Ovary (tissue), 7 donors: ENCODE measurements around the gene C6orf120.

- PRO-cap, 7 experiments = peak in 6 of 7 experiments; most common plus-strand start chr6:169250943 (in 6); most common minus-strand start chr6:169250814 (in 2)
- RAMPAGE, long total RNA, 2 experiments = no peak in any of the 2 experiments
Observed at GRCh38 chr6:169250507-169251265, 3.0 kb downstream of the THBS2 start.

DNA sequence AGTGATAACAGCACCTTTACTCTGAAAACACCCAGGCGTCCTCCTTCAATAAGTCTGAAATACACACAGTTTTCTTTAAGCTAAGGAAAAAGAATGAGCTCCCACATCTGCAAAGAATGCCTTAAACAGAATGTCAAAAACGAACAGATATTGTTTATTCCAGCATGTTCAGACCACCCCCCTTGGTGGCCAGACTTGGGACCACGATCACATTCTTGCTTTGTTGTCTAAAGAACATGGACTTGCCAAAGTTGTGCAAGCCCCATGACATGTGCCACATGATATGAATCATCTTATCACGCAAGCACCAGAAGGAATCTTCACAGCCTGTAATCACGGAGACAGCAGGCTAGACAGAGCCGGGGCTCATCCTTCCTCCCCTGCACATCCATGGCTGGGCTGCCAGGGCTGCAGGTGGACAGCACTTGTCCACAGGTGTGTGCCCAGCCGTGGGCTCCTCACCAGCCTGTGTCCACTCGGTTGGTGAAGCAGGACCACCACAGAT, 200.9 kb upstream of the THBS2 start:
- PRO-cap, 7 experiments = no peak in any of the 7 experiments
- RAMPAGE, long total RNA, 2 experiments = no peak in any of the 2 experiments

DNA sequence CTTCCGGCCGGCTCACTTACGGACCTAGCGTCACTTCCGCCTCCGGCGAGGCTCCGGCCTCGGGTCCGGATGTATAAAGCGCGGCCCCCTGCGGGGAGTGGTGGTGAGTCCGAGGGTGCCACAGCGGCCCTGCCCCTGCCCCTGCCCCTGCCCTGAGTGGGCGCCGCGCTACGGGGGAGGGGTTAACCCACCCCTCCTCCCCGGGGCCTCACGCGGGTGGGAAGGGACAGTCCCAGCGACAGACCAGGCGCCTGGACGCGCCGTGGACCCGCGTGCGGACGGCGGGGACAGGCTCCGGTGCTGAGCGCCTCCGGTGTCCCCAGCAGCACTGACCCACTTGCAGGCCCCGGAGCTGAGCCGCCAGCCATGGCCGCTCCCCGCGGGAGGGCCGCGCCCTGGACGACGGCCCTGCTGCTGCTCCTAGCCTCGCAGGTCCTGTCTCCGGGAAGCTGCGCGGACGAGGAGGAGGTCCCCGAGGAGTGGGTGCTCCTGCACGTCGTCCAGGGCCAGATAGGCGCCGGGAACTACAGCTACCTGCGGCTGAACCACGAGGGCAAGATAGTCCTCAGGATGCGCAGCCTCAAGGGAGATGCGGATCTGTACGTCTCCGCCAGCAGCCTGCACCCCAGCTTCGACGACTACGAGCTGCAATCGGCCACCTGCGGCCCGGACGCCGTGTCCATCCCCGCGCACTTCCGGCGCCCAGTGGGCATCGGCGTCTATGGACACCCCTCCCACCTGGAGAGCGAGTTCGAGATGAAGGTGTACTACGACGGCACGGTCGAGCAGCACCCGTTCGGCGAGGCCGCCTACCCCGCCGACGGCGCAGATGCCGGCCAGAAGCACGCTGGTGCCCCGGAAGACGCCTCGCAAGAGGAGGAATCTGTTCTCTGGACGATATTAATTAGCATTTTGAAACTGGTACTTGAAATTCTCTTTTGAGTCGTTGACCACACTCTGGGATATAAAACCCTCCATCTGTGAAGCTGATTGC, at the start of gene C6orf120:
Gene C6orf120, plus strand, starts transcription at position 33 of the 994 bp plus-strand sequence.
- PRO-cap, 7 experiments = peak in 7 of 7 experiments; most common plus-strand start position 45 of the sequence (in 7); most common minus-strand start position 441 of the sequence (in 1)
- RAMPAGE, long total RNA, 2 experiments = no peak in any of the 2 experiments

DNA sequence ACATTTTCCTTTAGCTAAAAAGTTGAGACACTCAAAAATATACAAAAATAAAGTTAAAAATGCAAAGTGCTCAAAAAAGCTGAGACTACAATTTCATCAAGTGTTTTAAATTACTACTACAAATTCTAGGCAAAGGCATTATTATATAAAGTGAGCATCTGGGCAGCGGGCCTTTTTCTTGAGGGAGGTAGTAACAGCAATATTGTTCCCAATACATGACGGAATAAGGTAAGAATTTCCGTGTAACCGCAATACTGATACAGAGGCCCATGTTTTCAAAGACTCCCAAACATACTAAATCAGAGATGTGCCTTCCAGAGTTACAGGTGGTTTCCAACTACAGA, 1.9 kb downstream of the PHF10 start:
- PRO-cap, 7 experiments = peak in 3 of 7 experiments; most common plus-strand start position 302 of the sequence (in 3)
- RAMPAGE, long total RNA, 2 experiments = no peak in any of the 2 experiments

GRCh38 chr6:169832147-169832962, 80.9 kb downstream of the ERMARD start:
- PRO-cap, 7 experiments = peak in 2 of 7 experiments; most common minus-strand start chr6:169832651 (in 2)
- RAMPAGE, long total RNA, 2 experiments = no peak in any of the 2 experiments

- PRO-cap, 7 experiments = no peak in any of the 7 experiments
- RAMPAGE, long total RNA, 2 experiments = no peak in any of the 2 experiments
Observed at GRCh38 chr6:169990045-169990477, 238.6 kb downstream of the ERMARD start.

GRCh38 chr6:170031159-170031451, 259.8 kb downstream of the DLL1 start:
- PRO-cap, 7 experiments = no peak in any of the 7 experiments
- RAMPAGE, long total RNA, 2 experiments = no peak in any of the 2 experiments

DNA sequence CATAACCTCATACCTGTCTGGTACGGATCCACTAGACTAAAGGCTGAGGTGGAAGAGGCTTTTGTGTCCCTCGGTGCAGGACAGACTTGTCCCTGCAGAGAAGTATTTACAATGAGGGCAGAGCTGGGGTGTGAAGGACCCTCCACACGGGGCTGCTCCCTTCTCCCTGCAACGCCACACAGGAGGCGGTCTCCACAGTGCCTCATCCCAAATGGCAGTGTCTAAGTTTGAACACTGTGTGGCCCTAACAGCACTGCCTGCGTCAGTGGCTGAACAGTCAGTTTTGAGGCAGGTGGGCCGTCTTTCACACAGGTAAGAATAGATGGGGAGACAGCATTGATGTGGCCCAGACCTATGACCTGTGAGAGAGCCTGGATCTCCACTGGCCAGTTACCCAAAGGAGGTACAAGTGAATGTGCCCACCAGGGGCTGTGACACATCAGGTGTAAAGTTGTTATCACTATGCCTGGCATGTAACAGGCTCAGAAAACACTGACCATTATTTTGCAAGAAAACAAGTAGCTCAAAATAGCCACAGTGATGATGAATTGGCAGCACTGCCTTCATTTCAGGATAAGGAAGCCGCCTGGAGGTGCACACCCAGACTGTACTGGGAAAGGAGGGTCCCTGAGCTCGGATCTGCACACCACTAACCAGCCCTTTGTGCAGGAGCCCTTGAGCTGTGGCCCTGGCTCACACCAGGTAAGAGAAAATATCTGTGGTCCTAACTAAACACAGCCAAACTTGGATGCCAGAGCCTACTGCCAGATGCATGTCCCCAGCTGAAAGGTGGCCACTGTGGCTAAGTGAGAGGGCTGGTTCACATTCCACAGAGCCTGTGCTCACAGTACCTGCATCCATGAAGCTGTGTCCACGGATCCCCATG, 246.8 kb downstream of the DLL1 start:
- PRO-cap, 7 experiments = no peak in any of the 7 experiments
- RAMPAGE, long total RNA, 2 experiments = no peak in any of the 2 experiments

DNA sequence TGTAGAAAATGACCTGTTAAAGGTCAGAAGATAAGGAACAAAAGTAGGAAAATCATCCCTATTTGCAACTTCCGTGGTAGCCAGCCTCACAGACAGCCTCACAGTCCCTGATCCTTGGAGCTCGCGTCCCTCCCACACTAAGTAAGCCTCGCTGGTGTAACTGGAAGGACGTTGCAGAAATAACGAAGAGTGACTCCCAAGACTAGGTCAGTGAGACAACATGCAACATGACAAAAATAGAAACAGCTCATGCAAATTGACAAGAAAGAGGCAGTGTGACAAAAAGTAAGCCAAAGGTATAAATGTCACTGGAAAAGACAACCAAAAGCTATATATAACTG, 164.4 kb downstream of the DLL1 start:
- PRO-cap, 7 experiments = no peak in any of the 7 experiments
- RAMPAGE, long total RNA, 2 experiments = no peak in any of the 2 experiments

DNA sequence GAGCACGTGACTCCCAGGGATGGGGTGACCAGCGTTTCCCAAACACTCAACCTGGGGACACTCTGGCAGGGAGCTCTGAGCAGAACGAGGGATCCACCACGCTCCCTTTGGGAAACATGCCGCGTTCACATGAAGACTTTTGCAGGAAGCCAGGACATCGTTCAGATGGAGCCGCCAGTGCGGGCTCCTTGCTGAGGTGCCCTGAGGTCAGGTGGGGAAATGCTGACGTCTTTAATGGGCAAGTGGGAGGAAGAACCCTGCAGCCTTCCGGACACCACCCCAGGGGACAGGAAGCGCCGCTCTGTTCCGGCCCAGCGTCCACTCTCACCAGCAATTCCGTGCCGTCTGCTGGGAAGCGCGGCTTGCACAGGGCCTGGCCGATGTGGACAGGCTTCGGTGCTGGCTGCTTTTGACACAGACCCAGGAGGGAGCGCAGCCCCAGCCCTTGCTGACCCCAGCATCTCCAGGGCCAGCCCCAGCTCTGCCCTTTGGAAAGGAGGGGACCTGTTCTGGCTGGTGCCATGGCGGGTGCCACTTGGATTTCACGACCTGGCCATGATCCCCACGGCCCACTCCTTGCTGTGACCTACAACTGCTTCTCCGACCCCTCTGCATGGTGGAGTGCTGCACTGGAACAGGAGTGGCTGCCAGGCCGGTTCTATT, 123.3 kb downstream of the DLL1 start:
- PRO-cap, 7 experiments = no peak in any of the 7 experiments
- RAMPAGE, long total RNA, 2 experiments = no peak in any of the 2 experiments

DNA sequence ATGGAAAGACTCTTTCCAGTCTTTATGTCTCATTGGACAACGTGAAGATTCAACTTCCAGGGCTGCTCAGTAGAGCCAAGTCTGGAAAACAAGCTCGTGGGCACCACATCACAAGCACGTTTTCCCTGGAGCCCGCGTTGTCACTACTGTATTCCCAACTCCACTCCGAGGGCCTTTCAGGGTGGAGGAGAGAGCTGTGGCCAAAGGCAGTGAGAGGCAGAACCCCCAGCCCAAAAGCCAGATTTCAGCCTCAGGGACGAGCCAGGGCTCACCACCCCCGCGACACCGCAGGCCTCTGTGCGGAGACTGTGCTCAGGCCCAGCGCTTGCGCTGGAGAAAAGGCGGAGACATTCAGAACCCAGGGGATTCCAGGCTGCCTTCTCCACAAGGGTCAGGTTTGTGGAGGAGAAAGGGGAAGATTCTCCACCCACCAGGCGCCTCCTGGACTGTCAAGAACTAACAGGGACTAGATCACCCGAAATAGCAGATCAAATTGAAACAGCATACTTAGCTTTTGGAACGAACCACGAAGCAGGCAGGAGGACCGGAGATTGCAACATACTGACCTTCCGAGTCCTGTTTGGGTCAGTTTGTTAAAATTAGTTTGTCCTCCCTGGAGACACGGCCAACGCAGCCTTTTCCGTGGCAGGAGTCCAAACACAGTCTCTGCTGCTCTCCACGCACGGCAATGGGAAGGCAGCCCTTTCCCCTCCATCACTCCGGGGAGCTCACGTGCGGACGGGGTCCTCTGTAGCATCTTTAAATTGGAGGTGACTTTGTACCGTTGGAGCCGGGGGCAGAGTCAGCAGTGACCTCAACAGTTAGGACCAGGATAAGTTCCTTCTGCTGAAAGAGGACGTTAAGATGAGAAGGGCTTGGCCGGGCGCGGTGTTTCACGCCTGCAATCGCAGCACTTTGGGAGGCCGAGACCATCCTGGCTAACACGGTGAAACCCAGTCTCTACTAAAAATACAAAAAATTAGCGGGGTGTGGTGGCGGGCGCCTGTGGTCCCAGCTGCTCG, 14.3 kb downstream of the DLL1 start:
- PRO-cap, 7 experiments = peak in 1 of 7 experiments; most common plus-strand start position 714 of the sequence (in 1); most common minus-strand start position 299 of the sequence (in 1)
- RAMPAGE, long total RNA, 2 experiments = no peak in any of the 2 experiments

DNA sequence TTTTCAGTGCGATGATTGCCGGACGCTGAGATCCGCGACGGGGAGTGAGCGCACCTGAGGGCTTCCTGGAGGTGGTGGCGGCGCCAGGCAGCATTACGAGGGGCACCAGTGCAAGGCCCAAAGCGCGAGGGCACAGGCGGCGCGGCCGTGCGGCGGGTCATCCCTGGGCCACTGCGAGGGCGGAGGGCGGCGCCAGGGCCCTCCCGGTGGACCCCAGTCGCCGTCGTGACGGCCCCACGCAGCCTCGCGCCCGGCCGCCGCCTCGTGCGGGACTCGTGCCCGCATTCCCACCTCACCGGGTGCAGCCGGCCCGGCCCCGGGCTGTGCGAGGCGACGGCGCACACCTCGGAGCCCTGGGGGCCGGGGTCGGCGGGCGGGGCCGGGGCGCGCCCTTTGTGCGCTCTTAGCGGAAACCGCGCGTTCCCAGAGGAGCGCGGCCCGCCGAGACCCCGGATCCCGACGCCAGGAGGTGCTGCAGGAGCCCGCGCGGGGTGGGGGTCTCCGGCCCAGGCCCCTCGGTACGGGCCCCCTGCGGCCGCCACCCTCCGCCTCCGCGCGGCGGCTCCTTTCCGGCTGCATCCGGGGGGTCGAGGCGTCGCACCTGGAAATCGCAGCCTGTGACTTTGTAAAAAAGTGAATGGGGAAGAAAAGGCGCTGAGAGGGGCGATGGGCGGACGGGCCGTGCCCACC, 5.5 kb upstream of the DLL1 start:
- PRO-cap, 7 experiments = no peak in any of the 7 experiments
- RAMPAGE, long total RNA, 2 experiments = no peak in any of the 2 experiments

DNA sequence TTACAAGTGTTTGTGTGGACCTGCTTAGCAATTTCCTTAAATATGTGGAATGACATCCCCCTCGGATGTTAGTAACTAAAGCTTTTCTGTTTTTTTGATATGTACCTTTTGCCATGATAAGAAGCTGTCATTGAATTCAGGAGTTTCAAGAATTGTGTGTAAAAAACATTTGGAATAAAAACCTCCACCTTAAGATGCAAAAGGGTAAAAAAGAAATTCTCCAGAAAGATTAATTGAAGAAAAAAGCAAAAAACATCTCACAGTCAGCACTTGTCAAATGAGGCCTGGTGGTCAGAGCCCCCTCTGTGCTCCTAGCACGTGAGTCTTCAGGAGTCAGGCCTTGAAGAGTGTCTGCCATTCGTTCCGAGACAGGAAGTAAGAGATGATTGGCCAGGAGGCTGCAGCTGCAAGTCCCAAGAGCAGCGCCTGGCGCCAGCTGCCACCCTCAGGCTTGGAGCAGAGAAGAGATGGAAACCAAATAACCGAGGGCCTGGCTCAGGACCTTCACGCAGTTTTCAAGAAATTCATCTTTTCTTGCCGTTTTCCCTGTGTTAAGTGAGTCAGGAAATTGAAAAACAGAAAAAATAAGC, 65.0 kb downstream of the FAM120B start:
- PRO-cap, 7 experiments = no peak in any of the 7 experiments
- RAMPAGE, long total RNA, 2 experiments = no peak in any of the 2 experiments

DNA sequence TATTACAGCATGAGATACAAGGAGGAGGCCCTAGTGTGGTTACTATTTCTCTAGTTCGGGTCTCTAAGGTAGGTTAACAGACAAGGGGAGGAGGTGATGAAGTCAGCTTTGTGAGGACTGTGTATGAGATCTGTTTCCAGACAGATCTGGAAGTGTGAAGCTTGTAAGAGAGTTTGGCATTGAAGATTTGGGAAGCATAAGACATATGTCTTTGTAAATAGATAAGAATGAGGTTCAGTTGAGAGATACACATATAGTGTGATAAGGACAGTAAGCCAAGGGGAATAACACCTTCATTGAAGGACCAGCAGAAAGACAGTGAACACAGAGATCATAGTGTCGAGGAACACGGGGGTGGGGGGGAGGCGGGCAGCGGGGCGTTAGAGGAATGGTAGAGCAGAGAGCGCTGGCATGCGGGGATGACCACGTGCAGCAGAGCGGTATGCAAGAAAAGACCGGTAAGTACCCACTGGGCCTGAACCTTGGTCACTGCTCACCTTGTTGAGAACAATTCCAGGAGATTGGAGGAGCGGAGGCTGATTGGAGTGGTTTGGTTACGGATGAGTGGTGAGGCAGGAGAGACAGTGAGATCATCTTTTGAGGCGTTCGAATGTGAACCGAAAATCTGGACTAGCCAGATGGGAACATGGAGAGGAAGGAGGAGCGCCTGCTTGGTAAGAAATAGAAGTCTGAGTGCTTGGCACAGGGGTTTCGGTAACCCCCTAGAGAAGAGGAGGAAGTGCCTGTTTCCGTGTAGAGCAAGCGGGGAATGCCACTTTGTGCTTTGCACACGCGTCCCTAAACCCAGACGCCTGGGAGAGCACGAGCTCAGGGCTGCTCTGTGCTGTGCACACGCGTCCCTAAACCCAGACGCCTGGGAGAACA, 69.8 kb downstream of the FAM120B start:
- PRO-cap, 7 experiments = no peak in any of the 7 experiments
- RAMPAGE, long total RNA, 2 experiments = no peak in any of the 2 experiments